Breast epithelium (tissue), 2 donors: ENCODE results near the genes CLEC3B, CDCP1, LARS2, LRRC2 and PTH1R.

DNA sequence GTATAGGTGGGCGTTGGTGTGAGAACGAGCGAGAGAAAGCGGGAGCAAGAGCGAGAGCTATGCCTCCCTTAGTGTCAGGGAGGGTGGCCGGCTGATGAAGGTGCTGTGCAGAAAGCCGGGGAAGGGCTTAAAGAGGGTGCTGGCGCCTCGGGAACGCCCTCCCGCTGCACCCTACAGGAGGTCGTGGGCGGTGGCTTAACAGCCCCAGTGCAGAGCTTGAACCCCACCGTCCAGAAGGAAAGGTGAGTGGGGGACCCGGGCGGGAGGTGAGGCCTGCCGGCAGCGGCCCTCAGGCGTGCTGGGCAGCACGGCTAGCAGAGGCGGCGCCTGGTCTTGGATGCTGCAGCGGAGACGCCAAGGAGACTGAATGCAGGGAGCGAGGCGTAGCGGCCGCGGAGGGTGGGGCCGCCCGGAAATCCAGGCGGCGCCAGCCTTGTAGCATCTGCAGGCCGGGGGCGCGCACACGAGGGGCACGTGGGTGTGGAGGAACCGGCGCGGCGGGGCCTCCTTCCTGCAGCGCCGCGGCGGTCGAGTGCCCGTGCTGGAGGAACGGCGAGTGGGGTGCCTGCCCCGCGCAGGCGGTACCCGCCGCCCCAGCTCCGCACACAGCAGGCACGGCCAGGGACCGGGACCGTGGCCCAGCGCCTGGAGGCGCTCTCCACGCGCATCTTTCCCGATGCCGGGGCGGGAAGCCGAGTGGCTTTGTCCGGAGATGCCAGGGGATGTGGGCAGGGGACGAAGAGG lies 246.7 kb upstream of the TOPAZ1 start:
- PRO-cap = no peak
- RAMPAGE, long total RNA, 2 experiments = no peak in any of the 2 experiments

- PRO-cap = no peak
- RAMPAGE, long total RNA, 2 experiments = no peak in any of the 2 experiments
These were observed 244.9 kb upstream of the TOPAZ1 start for GRCh38 chr3:43996615-43997454.

DNA sequence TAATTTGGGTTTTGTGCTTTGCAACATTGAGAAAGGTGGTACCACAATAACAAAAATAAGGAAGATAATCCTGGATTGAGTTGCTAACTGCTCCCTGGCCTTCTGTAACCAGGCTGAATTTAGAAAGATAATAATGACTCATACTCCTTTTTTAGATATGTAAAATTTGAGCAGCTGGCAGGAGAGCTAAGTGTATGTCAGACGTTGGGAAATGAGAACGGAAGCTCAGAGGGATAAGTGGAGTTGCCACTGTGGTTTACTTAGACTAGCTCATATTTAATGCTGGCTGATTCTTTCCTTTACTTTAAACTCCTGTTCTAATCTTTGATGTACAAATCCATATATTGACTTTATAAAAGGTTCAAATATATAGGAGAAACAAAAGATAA lies 17.1 kb downstream of the TCAIM start:
- PRO-cap = no peak
- RAMPAGE, long total RNA, 2 experiments = no peak in any of the 2 experiments

DNA sequence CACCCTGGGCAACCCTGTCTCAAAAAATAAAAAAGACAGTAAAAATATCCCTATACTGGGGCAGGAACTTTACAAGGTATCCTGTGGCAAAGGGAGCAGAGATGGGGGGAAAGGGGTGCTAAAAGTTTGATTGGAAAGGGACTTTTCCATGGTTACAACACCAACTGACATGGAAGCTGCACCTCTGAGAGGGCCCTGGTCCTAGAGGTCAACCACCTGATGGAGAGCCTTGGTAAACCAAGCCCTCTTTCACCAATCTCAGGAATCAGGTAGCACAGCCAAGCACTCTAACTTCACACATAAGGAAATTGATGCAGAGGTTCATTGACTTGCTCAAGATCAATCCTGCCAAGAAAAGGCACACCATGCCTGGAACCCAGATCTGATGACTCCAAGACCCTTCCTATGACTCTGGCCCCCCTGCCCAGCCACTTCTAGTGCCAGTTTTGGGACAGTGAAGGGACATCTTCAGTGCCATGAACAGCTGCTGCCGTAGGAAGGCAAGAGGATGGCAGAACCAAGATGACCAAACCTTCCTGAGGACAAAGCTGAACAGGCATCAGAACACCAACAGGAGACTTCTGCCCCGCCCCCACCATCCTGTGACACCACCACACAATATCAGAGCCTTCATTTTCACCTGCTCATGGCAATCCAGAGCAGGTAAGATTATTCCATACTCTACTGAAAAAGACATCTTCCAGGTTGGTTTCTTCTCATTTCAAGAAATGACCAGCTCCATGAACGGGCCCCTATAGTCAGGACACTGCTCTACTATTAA lies 33.2 kb downstream of the ZNF445 start:
- PRO-cap = no peak
- RAMPAGE, long total RNA, 2 experiments = no peak in any of the 2 experiments

DNA sequence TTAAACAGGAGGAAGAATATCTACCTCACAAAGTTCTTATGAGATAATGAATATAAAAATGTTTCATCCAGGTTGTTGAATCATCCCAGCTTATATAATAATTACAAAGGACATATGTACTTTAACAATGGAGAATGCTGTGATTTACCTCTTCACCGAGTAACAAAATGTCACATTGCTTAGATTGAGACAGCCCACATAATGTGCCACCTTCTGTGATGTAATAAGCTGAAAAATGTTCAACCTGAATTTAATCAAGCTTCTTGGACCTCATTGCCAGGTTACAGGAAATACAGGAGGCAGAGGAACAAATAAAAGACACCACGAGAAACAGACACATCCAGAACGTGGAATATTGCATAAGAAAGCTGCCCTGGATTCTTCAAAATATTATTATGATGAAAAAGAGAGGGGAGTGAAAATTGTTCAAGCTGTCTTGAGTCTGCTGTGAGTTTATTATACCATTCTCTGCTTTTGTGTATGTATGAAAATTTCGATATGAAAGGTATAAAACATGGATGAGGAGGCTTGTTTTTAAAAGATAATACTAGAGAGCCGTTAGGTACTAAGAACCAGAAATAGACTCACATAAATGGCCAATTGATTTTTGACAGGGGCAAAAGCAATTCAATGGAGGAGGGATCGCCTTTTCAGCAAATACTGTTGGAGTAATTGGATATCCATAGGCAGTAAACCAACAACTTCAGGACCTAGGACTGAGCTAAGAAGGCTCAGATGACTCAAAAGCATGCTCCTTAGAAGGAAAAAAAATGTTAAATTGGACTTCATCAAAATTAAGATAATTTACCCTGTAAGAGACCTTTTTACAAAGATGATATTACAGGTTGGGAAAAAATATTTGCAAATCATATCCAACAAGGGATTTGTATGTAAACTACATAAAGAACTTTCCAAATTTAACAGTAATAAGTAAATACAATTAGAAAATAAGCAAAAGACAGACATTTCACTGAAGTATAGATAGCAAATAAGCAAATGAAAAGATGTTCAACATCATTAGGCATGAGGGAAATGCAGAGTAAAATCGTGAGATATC lies 2.0 kb upstream of the ZNF35 start:
- PRO-cap = no peak
- RAMPAGE, long total RNA, 2 experiments = no peak in any of the 2 experiments

GRCh38 chr3:45025804-45026415 lies at the start of gene CLEC3B:
CLEC3B (plus strand) TSS chr3:45026303.
- PRO-cap = no peak
- RAMPAGE, long total RNA, 2 experiments = start-site peak on the plus strand in 2 of 2 experiments, at chr3:45026255-45026292 at its widest, 44 to 50 reads per replicate

- PRO-cap = no peak
- RAMPAGE, long total RNA, 2 experiments = no peak in any of the 2 experiments
These were observed 52.7 kb downstream of the CDCP1 start for GRCh38 chr3:45093339-45093990.

DNA sequence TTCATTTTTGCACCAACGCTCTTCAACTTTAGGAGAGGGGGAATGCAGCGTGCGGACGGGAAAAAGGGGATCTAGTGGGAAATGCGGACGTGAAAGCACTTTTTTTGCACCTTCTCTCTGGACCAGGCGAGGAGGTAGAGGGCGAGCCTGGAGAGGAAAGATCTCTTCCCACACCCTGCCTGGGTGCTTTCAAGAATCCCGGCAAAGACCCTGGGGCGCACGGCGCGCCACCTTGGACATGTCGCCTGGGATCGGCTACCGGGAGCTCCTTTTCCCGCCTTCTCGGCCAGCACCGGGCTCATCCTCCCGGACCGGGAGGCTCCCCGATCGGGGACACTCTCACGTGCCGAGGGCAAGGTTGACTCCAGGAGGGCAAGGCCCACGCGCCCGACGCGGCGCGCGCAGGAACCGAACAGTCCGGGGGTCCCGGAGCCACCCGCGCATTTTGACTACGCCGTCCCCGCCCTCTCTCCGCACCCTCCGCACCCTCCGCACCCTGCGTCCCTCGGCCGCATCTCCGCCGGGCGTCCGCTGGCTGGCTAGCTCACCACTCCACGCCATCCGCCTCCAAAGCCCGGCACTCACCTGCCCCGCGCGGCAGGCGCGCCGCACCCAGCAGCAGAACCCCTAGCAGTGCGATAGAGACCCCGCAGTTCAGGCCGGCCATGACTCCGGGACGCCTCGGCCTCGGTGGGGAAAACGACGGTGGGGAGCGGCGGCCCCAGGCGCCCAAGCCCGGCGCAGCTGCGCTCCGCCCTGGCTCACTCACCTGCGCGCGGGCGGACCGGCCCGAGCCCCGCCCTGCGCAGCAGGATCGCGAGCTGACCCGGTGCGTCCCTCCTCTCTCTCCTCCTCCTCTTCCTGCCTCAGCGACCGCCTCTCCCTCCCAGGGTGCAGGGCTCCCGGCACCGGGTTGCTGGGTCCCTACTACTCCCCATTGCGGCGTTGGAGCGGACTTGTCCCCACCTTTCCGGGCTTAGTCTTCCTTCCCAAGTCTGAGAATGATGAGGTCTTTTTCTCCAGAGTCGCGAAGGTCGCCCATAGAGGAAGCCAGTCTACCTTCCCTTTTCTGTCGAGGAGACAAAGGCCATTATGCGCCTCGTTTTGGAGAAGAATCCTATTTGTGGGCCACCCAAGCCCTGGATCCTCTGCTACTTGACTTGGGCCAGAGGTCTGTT lies at the start of gene CDCP1:
TSS of gene CDCP1 (minus strand) at position 758 of the 1,178 bp plus-strand sequence.
- PRO-cap = bidirectional peak, plus-strand start at position 869 of the sequence, minus-strand start at position 758 of the sequence
- RAMPAGE, long total RNA, 2 experiments = start-site peak on the minus strand in 1 of 2 experiments, centred at position 772 of the sequence, 38 reads per replicate

DNA sequence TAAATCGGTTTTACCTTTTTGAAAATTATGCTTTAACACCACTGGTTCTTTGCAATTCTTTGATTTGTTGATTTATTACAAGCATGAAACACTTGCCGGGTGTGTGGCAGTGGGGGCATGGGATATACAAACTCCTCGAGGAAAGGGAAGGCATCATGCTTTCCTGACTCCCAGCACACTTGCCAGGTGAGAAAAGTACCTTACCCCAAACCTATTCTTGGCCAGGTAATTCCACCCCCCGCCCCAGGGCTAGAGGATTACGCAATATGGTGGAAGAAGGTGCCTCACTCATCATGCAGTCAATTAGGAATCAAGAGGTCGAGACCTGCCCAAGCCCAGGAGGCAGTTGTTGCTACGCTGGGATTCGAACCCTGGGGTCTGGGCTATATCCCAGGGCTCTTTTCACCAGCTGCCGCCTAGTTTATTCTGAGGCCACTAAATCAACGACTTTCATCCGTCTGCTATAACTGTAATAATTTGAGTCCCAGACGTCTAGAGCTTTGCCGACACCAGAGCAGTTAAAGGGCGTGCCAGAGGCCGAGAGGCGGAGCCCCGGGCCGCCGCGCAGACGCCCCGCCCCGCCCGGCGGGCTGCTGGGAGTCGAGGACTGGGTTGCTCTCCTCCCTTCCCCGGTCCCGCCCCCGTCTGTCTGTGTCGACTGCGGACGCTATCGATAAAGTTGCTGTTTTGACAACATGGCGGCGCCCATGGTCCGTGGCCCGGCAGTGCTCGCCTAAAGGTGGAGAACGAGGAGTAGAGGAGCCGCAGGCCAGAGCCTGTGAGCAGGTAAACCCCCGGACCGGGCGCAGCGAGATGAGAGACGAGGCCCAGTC lies at the start of gene LARS2:
TSS of gene LARS2 (plus strand) at position 682 of the 833 bp plus-strand sequence.
- PRO-cap = unidirectional peak, plus-strand start at position 685 of the sequence
- RAMPAGE, long total RNA, 2 experiments = start-site peak on the plus strand in 1 of 2 experiments, centred at position 671 of the sequence, 27 reads per replicate

DNA sequence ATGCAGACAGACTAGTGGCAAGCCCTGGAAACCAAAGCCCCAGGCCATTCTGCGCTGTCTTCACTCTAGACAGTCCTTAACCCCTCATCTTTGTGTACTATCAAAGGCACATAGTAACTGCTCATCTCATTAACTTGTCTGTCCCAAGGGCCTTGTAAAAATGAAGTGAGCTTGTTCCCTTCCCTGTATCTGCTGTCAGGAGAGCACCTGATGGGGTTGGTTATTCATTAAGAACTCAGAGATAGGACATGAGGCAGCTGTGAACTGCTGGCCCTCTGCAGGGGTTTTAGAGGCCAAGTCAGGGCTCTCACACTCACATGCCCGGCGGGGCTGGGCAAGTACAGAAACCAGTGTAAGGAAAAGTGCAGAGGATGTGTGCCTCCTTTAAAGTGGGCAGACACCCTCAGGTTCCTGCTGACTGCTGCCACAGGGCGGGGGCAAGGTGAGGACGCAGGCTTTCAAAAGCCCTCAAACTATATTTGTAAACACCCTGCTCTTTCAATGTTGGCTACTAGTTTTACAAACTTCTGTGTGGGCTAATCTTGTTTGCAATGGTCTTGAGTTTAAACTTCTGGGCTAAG lies 22.3 kb downstream of the CXCR6 start:
- PRO-cap = no peak
- RAMPAGE, long total RNA, 2 experiments = no peak in any of the 2 experiments

DNA sequence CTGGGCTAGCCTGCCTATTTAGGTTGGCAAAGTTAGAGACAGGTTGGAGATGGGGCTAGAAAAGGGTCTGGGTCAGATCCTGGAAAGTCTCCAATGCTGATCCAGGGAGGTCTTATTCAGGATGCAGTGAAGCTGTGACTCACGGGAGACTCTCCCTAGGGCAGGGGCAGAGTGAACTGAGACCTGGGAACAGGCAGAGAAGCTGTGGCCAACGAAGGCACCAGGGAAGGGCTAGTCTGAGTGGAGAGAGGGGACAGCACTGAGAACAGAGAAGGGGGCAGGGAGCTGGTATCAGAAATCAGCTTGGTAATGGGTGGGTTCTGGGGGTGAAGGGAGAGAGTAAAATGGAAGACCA lies 2.2 kb downstream of the LTF start:
- PRO-cap = no peak
- RAMPAGE, long total RNA, 2 experiments = no peak in any of the 2 experiments

- PRO-cap = no peak
- RAMPAGE, long total RNA, 2 experiments = start-site peak on the minus strand in 1 of 2 experiments, at chr3:46566270-46566321 at its widest, 56 reads per replicate
These were observed at the start of gene LRRC2 for GRCh38 chr3:46565763-46566709. LRRC2 (minus strand) TSS chr3:46566302.

GRCh38 chr3:46625106-46625468 lies 12.8 kb downstream of the FAM240A start:
- PRO-cap = no peak
- RAMPAGE, long total RNA, 2 experiments = no peak in any of the 2 experiments

DNA sequence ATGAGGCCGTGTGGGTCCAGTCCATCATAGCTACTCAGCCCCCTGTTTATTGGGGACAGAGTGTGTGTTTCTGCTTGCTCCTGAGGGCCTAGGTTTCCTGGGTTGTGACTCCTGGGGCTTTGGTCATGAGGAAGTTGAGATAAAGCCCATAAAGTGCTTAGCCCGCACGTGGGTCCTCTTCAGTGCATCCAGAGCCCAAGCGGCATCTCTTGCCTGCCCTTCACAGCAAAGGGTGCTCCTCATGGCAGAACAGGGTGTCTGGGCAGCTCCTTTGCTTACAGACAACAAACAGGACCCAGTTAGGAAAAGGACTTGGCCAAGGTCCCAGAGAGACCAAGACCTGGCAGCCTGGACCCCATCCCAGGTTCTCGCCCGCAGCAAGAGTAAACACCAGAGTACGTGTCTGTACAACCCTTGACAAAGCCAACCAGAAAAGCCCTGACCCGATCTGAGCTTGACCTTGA lies 27.1 kb downstream of the ALS2CL start:
- PRO-cap = no peak
- RAMPAGE, long total RNA, 2 experiments = no peak in any of the 2 experiments

GRCh38 chr3:46696656-46696990 lies 3.1 kb upstream of the ALS2CL start:
- PRO-cap = no peak
- RAMPAGE, long total RNA, 2 experiments = no peak in any of the 2 experiments

- PRO-cap = no peak
- RAMPAGE, long total RNA, 2 experiments = no peak in any of the 2 experiments
These were observed 1.0 kb downstream of the MYL3 start for GRCh38 chr3:46862035-46862842.

- PRO-cap = no peak
- RAMPAGE, long total RNA, 2 experiments = no peak in any of the 2 experiments
These were observed at the start of gene PTH1R for GRCh38 chr3:46877436-46877884. PTH1R (plus strand) TSS chr3:46877721.

DNA sequence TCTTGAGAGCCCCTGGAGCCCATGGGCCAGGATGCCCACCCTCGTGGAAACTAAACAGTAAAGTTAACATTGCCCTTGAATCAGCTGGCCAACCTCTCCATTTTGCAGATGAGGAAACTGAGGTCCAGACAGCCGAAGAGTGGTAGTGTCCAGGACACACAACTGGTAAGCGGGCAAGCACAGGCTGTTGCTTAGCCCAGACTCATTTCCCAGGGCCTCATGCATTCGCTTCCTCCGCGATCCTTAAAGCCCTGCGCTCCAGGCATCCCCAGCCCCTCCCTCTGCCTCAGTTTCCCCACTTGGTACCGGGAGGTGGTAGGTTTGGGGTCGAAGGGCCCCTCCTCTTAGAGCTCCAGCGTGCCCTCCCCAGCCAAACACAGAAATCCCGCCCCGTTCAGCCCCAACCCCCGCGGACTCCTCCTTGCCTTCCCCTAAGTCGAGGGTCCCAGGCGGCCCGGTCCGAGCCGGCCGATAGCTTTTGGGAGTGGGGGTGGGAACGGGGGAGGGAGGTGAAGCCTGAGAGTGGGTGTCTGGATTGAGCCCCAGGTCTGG lies 3.5 kb downstream of the PTH1R start:
- PRO-cap = no peak
- RAMPAGE, long total RNA, 2 experiments = no peak in any of the 2 experiments

DNA sequence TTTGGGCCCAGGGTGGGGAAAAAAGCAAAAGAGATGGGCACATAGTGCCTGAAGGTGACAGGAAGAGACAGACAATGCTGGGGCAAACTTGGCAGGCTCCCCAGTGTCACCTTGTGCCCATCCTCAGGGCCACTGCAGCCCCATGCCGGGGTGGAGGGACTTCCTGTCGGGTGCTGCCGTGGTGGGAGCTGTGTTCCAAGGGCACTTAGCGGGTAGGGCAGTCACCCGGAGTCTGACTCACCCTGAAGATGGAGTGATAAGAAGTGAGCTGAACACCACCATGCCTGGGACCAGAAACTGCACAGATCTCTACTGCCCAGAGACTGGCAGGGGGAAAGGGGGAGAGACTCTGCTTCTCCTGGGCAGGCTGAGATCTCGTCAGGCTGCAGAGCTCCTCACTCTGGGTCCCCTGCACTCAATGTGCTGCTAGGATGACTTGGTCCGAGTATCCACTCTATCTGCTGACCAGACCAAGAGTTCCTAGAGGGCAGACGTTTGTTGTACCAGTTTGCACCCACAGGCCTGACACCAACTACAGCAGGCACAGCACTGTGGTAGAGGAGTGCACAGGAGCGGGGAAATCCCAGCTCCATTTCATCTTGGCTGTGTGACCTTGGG lies 29.2 kb downstream of the CCDC12 start:
- PRO-cap = no peak
- RAMPAGE, long total RNA, 2 experiments = no peak in any of the 2 experiments

- PRO-cap = no peak
- RAMPAGE, long total RNA, 2 experiments = no peak in any of the 2 experiments
These were observed 6.2 kb downstream of the CCDC12 start for GRCh38 chr3:46970395-46970766.